Left lung (tissue), 1 donor: ENCODE data around the gene PPM1A.

- PRO-cap: bidirectional peak, plus-strand start at chr14:60249221, minus-strand start at chr14:60249017; bidirectional peak, plus-strand start at chr14:60249471, minus-strand start at chr14:60249467; bidirectional peak, plus-strand start at chr14:60249936, minus-strand start at chr14:60249778
Measured at GRCh38 chr14:60249195-60250374, at the start of gene PPM1A. Gene PPM1A (plus strand): TSS chr14:60249221.

DNA sequence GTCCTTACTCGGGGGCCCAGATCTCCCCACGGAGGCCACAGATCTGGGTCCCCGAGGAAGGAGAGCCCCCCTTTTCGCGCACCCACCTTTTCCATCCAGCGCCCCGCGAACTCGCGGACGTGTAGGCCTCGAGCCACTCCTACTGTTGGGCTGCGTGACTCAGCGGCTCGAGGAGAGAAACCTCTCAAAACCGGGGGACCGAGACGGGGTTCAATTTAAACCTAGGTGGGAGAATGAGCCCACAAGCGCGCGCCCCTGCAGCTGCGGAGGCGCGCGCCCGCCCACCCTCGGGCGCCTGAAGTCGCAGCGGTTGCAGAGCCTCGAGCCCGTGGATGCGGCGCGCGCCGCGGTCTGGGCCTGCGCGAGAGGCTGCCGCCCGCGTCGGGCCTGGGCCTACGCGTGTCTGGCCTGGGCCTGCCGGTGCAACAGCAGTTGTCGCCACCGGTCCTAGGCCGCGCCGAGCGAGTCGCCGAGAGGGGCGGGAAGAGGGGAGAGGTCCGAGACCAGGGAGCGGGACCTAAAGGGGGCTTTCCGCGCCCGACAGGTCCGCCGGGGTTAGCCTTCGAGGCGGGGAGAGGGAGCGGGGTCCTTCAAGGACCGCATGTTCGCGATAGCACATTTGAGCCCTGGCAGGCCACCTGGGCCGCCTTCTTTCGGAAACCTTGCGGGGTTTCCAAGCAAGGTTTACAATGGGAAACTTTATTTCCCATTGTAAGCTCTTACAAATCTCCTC, 6.5 kb downstream of the SIX6 start:
- PRO-cap: no peak

GRCh38 chr14:60637021-60637630, 12.2 kb downstream of the SIX1 start:
- PRO-cap: no peak

DNA sequence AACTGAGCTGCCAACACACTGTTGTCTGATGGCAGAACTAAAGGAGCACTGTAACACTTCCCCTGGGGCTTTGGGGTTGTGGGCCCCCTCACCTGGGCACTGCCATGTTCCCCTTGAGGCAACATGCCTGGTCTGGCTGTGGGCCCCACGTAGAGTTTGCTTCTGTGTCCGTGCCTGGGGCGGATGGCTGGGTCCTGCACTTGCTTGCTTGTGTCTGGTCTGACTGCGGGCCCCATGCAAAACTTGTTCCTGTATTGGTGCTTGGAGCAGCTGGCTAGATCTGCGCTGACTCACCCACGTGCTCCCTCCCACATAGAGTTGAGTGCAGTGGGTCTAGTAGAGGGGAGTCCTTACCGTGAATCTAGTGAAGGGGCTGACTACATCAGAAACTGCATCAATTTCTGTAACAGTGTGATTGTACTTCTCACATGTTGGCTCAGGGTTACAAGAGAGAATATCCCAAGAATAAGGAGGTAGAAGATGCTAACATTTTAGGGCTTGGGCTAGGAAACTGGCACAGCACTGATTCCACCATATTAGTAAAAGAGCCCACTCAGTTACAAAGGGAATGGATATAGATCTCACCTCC, 78.6 kb downstream of the MNAT1 start:
- PRO-cap: no peak

- PRO-cap: no peak
Measured at GRCh38 chr14:61098362-61098561, 117.2 kb downstream of the SLC38A6 start.

GRCh38 chr14:61320722-61321336, 550 bp upstream of the PRKCH start:
- PRO-cap: no peak

GRCh38 chr14:61332415-61333147, 11.2 kb downstream of the PRKCH start:
- PRO-cap: no peak

- PRO-cap: no peak
Measured at GRCh38 chr14:61478154-61478534, 156.8 kb downstream of the PRKCH start.

DNA sequence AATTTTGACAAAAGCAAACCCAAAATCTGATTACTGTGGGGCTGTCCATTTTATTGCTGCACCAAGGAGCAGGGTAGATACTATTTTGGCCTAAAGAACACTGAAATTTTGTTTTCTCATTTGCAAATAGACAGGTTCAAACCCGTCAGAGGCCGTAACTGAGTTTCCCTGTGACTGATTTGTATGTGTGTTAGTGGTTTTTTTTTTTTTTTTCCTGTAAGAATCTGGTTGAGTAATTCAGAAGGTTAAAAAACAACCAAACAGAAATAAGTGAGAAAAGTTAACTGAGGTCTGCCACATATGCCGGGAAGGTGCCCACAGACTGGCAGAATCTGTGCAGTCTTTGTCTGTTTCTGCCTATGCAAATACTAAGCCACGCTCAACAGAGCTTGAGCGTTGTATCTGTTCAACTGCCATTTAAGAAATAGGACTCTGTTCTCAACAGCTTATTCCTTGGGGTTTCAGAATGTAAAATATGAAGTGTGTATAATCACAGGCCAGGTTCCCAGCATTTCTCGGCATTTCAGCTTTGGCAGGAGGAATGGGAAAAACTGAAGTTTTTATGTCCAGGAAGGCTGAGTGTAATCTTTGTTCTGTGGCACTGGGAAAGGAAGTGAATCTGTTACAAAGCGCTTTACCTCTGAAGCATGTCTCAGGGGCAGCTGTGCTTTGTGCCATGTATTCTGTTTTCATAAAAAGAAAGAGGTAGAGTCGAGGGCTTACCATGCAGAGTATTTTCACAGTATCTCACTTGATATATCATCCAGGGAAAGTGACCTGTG, 181.9 kb downstream of the PRKCH start:
- PRO-cap: no peak

DNA sequence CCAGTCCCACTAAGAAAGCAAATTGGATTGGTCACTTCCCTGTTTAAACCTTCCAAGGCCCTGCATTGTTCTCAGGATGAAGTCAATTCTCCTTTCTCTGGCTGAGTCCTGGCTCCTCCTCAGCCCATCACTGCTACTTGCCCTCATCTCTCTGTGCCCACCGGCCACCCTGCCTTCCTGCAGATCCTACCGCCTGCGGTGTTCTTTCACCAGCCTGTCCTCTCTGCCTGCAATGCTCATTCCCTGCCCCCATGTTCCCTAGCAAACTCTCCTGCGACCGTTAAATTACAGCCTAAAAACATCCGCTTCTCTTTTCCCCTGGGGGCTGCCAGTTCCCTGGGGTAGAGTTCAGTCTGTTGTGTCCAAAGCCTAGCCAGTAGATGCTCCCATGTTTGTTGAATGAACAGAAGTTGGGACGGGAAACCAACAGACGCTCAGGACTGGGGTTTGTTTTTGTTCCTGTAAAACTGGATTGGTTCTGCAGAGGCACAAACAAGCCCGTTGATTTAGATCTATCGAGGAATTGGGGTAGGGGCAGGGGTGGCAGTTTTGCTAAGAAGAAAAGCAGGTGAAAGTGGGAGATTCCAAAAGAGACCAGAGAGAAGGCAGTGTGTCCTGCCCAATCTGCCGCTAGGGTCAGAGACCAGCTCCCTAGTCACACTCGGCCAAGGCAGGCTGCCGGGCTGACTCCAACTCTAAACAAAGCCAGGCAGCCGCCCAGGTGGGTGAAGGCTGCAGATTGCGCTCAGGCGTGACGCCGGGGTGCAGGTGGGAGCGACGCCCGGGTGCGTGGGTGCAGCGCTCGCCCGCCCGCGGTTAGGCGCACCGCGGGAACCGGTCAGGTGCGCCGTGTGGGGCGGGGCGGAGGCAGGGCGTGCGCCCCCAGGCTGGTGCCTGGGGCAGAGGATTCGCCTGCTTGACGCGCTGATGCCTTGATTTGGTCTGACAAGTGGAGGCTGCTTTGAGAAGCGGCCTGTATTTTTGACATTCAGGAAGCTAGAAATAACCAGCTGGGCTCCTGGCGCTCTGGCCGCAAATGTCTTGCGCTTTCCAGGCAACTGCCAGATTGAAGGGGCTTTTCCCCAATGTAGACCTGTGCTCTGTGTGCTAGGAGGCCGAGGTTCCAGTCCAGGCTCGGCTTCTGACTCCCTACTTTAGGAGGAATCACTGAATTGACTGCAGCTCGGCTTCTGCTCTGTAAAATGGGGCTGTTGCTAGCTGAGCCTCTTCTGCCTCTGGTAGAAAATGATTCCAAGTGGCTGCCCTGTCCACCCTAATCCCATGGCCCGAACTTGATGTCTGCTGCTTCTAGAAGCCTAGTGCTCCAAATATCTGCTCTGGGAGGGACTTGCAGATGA, 126.9 kb upstream of the HIF1A start:
- PRO-cap: bidirectional peak, plus-strand start at position 902 of the sequence, minus-strand start at position 818 of the sequence

GRCh38 chr14:61747835-61749035, 14.0 kb upstream of the SNAPC1 start:
- PRO-cap: no peak

DNA sequence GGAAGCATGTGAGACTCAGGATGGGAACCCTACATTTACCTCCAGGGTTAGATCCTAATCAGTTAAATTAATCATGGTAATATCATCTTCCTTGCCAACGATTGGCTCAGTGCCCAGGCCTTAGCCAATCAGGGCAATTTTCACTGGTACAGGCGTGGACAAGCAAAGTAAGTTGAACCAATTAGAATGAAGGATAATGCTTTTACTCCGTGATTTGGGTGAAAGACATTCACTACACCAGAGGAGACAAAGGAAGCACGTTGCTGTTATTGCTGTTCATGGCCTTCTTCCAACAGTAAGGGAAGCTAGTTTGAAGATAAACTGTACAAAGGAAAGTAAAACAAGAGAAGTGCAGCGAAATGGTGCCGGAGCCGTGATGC, 353.3 kb downstream of the SYT16 start:
- PRO-cap: no peak

DNA sequence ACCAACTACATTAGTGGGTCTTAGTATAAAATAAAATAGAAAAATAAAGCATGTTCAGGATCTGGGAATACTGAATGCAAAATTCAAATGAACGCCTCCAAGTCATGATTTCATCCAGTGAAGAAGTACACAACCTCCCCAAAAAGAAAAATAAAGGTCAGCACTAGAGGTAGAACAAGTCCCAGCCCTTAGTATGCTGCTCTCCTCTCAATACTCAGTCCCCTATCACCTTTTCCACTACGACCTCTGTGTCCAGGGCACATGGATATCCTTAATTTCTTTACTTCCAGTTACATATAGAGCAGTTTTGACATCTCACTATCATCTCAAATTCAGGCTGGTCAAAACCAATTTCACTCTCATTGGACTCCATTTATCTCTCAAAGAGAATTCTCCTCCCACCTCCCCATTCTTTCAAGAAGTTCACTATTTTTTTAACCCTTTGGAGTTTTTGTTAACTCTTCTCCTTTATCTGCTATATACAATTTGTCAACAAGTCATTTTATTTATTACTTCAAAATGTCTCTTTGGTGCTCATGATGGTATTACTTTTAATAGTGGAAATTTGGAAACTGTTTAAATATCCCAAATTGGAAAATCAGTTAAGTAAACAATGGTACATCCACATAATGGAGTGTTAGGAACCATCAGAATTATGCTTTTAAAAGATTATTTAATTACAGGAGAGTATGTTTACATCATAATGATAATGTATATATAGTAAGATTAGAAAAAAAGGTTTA, 108.7 kb downstream of the PPP2R5E start:
- PRO-cap: no peak

GRCh38 chr14:63641120-63641387, 617 bp downstream of the WDR89 start:
- PRO-cap: no peak

- PRO-cap: no peak
Measured at GRCh38 chr14:63869679-63870287, 17.0 kb downstream of the SYNE2 start.

DNA sequence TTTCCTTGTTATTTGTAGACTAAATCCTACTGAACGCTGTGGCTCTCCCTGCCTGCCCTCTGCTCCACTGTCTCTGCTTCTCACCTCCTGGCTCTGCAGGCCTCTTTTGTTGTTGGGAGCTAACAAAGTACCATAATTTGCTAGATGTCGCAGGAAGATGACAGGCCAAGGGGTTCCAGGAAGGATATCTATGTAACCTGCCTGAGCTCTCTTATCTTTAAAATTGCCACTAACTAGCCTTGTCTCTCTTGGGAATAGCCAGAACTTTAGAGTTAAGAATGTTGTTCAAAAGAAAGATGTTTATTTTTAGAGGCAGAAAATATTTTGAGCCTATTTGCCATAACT, 21.5 kb downstream of the SYNE2 start:
- PRO-cap: no peak

GRCh38 chr14:63940433-63940846, 87.6 kb downstream of the SYNE2 start:
- PRO-cap: no peak

DNA sequence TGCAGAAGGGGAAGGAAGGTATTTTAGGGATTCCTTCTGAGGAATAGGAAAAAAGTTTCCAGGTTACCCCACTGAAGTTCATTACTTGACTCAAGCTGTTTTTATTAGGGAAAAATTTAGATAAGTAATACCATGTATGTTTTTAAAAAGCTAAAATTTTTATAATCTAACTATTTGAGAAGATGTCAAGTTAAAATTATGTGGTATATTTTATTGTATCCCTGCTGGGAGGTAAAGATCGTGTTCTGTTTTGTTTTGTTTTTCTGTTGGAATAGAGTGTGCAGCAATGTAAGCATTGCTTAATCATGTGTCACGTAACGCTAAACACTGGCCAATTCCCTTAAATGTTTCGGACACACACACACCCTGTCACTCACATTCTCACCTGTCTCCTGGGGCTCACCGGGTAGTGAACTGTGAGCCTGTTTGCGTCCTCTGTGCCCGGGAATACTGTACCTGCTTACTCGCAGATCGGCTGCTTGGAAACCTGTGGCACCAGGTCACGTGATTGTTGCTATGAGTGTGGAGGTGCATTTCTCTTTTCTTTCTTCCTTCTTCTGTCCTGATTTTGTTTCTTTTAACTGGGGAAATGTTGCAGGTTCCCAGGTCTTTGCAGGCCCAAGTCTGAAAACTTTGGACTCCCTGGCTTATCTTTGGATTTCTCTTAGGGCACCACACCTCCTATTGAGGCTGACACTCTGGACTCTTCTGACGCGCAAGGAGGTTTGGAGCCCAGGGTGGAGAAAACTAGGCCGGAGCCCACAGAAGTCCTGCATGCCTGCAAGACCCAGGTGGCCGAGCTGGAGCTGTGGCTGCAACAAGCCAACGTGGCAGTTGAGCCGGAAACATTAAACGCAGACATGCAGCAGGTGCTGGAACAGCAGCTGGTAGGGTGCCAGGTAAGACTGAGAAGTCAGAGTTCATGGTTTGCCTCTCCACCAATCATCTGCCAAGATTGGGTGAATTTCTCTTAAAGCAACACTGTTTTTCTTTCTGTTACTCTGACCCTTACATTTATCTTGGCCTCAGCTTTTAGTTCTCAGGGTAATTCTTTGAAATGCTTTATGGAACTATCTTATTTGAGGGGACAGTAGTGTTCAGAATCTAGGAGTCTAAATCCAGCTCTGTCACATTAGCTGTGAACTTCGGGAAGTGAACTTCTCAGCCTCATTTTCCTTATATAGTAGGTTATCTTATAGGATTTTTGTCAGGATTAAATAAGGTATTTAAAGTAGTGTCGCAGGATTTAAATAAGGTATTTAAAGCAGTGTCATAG, 181.1 kb downstream of the ESR2 start:
- PRO-cap: no peak

GRCh38 chr14:64221648-64222044, 72.5 kb downstream of the ESR2 start:
- PRO-cap: no peak

GRCh38 chr14:64503142-64503375, 579 bp downstream of the ZBTB25 start:
- PRO-cap: no peak